Urinary bladder (tissue), 3 donors: ENCODE measurements around the genes RAX and CPLX4.

DNA sequence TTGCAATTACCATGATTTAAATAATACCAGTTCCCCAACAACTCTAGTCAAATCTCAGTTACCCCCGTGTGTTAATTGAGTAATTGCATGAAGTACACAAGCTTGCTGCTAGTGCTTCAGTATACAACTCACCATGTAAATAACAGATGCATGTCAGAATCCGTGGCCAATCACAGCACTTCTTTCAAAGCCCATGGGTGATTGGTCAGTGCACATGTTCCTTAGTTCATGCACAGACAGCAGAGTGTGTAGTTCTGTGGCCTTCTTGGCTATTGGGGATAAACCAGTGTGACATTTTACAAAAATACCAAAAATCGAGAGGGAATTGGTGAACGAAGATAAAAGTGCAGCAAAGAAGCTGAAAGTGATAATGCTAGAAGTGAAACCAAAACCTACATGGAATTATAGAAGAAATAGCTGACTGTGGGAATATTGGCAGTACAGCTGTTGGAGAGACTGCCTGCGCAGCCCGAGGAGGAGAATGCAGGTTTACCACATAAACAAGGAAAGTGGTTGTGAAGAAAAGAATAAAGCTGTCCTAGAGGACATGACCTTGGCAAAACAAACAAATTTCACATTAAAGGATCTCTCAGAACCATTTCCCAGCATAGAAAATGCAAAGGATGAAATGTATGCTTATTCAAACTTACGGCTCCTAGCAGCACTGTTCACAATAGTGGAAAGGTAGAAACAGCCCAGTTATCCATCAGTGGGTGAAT, 59.5 kb downstream of the NEDD4L start:
- PRO-cap: no peak
- RAMPAGE, long total RNA: no peak

DNA sequence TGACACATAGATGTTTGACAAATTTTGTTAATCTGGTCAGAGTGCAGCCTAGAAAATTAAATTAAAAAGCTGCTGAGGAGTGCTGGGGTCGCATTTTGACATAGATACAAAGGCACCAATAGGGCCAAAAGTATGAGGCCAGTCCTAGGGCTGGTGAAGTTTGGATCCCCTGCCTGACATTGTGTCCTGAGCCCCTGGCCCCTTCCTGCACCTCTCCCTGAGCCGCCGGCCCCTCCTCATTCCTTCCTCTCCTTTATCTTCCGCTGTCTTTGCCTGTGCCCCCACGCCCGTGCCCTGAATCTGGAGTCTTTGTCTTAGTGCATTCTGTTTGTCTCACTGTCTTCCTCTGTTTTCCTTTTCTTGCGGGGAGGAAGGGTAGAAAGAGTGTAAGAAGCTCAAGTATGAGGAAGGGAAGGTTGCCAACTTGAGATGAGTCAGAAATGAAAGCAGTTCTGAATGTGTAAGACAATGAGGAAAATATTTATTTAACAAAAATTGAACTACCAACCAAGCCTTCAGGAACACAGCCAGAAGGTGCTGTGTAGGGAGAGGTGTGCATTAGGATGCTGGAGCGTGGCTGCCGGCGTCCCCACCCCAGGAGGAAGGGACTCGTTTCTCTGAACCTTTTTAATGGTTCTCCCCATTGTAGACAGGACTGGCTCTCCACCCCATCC, 133.0 kb downstream of the NEDD4L start:
- PRO-cap: no peak
- RAMPAGE, long total RNA: no peak

DNA sequence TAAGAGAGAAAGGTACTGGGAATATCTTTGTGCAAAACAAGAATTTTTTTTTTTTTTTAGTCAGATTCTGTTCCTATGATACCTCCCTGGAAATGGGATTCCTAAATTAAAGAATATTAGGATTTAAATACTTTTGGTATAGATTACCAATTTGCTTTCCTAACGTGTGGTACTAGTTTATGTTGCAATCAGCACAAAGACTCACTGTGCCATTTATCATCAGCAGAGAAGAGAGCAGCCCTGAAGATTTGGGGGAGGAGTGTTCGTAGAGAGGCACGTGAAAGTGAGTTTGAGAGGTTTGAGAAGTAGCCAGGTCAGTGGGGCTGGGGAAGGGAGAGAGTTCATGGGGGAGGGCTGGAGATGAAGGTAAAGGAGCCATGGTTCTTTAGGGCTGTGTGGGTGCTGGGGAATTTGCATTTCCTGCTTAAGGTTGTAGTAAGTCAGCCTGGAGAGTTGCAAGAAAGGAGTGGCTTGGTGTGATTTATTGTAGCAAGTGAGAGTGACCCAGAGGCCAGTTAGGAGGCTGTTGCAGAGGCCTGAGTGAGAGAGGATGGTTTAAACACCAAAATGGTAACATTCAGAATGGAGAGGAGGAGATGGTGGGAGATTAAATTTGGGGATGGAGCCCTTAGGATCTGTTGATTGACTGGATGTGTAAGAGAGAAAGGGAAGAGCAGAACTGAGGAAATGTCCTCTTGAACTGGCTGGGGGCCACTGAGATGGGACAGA, 172.1 kb downstream of the NEDD4L start:
- PRO-cap: no peak
- RAMPAGE, long total RNA: no peak

GRCh38 chr18:58221053-58221726, 177.2 kb downstream of the NEDD4L start:
- PRO-cap: bidirectional peak, plus-strand start at chr18:58221571, minus-strand start at chr18:58221425
- RAMPAGE, long total RNA: no peak

DNA sequence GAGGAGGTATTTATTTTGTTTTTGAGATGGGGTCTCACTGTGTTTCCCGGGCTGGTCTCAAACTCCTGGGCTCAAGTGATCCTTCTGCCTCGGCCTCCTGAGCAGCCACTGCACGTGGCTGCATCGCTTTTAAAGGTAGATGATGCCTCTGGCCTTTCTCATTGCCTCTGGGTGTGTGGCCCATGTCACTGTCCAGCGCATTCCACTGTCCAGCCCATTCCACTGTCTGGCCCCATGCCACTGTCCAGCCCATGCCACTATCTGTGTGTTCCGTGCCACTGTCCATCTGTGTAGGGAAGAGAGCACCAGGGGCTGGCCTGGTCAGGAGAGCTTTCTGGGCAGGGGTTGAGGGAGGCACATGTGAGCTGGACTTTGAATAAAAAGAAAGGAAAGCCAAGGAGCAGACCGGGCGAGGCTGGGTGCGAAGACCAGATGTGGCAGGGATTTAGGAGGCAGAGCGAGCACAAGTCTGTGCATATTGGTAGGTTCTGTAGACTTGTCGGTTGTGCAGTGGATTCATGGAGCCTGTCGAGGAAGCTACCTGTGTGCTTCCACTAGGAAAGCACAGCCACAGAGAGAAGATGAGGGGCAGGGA, 236.1 kb downstream of the NEDD4L start:
- PRO-cap: no peak
- RAMPAGE, long total RNA: no peak

DNA sequence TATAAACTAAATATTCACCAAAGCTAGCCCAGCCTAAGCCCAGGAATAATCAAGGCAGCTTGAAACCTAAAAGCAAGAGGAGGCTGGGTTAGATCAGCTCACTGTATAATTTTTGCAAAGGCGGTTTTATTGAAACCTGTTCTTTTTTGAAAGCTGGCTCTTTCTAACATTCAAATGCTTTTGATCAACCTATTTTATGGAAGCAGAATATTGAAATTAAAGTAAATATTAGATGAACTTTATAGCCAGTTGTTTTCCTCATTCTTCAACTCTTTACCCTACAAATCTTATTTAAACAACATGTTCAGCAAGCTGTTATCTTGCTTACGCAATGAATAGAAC, 241.5 kb downstream of the NEDD4L start:
- PRO-cap: no peak
- RAMPAGE, long total RNA: no peak

DNA sequence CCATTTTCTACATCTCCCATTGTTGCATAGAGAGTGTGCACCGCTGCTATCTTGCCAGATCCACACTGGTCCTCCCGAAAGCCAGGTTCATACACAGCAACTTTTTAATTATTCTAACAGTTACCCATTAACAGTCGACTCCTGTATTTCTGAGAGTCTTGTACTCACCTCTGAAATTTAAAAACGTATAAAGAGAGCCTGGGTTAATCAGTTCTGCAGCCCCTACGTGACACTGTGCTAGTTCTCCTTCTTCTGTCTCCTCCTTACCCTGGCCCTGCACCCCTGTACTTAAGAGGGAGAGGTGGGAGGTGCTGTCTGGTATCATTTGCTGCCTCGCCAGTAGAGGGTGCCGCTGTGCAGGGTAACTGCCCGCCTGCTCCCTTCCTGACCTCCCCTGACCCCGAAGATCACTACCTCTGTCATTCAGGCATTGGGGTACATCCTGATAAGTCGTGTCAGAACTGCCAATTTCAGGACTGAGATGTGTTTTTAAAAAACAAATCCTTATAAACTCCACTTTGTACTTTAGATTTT, 229.0 kb downstream of the ALPK2 start:
- PRO-cap: no peak
- RAMPAGE, long total RNA: no peak

DNA sequence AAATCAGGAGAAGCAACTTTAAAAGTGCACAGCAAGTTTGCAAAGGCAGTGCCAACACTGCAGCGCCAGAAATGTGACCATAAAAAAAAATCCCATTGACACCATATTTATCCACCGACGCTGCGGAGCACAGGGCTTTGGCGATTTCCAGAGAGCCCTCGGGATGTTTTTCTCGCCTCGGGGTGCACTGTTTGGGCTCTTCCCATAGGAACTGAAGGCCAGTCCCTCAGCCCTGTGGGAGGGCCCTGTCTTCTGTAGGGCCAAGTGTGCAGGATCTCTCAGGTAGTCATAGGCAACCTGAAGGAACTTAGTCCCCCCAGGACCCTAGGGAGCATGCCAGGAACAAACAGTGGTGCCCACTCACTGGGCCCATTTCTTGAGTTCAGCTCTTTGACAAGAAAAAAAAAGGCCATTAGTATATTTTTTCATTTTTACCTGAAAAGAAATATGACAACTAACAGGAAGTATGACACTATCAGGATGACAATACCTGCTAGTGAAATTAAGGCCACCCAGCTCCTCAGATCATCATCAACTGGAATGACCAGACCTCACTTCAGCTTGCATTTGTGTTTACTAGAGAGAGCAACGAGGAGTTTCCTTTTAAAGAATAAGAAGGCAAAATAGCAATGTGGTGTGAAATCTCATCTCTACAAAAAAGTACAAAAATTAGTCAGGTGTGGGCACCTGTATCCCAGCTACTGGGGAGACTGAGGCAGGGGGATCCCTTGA, 184.6 kb downstream of the ALPK2 start:
- PRO-cap: no peak
- RAMPAGE, long total RNA: no peak

DNA sequence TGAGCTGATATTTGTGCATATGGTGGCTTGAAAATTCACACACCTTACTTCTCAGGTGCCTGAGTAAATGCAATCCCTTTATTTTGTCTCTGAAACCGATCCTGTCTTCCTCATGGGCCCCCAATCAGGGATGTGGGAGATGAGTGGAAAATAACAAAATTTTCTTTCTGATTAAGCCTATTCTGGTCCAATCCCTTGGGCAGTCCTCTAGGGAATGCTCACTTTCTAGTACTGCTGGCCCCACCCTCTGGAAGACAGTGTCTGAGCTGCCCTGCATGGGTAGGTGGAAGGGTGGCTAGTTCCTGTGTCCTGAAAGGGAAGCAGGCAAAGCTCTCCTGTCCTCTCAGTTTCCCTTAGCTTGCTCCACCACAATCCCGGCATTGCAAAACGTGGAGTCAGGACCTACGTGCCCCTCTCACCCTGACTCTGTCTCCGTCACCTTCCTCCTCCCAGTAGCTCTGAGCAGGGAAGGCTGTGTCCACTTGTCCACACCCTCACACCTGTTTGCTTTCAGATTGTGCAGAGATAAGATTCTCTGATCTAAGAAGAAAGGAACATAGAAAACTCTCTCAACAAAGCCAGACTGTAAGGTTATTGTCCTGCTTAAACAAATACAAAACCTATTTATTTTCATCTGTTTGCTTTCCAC, 79.2 kb downstream of the ALPK2 start:
- PRO-cap: no peak
- RAMPAGE, long total RNA: no peak

GRCh38 chr18:58556734-58557393, 72.0 kb downstream of the ALPK2 start:
- PRO-cap: unidirectional peak, minus-strand start at chr18:58556924
- RAMPAGE, long total RNA: no peak

DNA sequence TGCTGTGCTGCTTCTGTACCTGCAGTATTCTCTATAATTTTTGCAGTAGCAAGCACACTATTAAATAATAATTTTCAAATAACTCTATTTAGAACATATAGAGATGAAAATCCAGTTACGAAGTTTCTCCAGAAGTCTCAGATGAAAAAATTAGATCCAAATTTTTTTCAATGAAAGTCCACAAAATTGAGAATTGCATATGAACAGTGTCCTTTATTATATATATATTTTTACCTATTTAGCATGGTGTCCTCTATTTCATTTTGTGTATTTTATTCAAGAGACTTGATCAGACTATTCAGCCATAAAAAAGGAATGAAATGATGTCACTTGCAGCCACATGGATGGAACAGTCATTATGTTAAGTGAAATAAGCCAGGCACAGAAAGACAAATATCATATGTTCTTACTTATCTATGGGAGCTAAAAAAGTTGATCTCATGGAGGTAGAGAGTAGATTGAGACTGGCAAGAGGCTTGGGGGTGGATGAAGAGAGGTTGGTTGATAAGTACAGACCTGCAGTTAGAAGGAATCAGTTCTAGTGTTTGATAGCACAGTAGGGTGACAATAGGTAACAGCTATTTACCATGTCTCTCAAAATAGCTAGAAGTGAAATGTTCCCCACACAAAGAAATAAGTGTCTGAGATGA, 40.9 kb downstream of the MALT1 start:
- PRO-cap: no peak
- RAMPAGE, long total RNA: no peak

GRCh38 chr18:58863243-58864288, 1.1 kb upstream of the ZNF532 start:
- PRO-cap: bidirectional peak, plus-strand start at chr18:58863631, minus-strand start at chr18:58863563; bidirectional peak, plus-strand start at chr18:58863773, minus-strand start at chr18:58863692; bidirectional peak, plus-strand start at chr18:58864093, minus-strand start at chr18:58863989
- RAMPAGE, long total RNA: no peak

DNA sequence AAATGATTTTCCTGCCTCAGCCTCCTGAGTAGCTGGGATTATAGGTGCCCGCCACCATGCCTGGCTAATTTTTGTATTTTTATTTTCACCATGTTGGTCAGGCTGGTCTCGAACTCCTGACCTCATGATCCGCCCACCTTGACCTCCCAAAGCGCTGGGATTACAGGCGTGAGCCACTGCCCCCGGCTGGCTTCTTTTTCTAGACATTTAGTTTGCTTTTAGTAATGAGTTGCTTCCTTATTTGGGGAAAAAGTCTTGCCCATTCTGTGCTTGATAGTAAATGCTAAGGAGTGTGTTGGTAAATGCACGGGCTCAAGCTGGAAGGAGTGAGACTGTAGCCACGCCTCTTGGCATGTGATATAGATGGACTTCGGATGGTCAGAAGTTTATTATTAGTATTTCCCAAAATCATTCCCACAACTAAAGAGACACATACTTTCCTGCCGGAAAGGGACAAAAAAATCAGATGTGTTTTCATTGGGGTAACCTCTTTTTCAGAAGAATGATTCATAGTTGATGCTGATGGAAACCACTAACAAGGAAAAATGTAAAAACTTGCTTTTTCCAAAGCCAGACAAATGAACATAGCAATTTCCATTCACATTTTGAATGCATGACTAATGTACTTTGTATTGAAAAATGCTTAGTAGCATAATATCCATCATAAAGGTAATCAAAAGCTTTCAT, 133.1 kb downstream of the ZNF532 start:
- PRO-cap: no peak
- RAMPAGE, long total RNA: no peak

GRCh38 chr18:59273103-59273780, at the start of gene RAX:
TSS of gene RAX (minus strand) at chr18:59273454.
- PRO-cap: no peak
- RAMPAGE, long total RNA: no peak

- PRO-cap: no peak
- RAMPAGE, long total RNA: no peak
Observed at GRCh38 chr18:59318541-59319075, at the start of gene CPLX4. TSS of gene CPLX4 (minus strand) at chr18:59318649.

- PRO-cap: no peak
- RAMPAGE, long total RNA: no peak
Observed at GRCh38 chr18:59355270-59355630, 3.8 kb downstream of the LMAN1 start.

DNA sequence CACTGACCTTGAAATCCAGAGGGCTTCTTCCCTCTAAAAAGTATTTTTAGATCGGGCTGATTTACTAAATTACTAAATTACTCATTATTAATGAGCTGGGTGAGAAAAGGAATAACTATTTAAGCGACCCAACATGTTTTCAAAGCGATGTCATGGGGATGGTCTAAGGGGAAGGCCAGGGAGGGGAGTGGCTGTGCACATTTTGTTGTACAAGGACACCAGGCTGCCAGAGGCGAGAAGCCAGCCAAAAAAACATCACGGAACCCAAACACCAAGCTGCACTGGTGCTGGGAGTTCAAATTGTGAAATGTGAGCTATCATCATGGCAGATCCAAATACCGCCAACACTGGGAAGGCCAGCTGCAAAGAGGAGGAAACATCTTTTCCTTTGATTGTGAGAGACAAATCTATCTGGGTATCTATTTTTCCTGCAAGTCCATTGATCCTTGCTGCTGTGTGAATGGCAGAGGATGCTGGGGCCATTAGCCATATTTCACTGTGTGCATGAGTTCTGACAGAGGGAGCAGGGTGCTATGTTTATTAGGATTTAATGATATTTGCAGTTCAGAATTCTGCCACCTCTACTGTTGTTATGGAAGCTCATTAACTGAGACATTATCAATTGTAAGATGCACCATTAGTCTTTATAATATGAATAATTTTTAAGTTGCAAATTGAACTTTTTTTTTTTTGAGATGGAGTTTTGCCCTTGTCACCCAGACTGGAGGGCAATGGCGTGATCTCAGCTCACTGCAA, 150.9 kb upstream of the LMAN1 start:
- PRO-cap: no peak
- RAMPAGE, long total RNA: no peak

GRCh38 chr18:59769074-59769426, 71.8 kb upstream of the CCBE1 start:
- PRO-cap: no peak
- RAMPAGE, long total RNA: no peak

GRCh38 chr18:59901904-59902309, 2.1 kb downstream of the PMAIP1 start:
- PRO-cap: no peak
- RAMPAGE, long total RNA: no peak

GRCh38 chr18:60929938-60930423, 403.2 kb upstream of the CDH20 start:
- PRO-cap: no peak
- RAMPAGE, long total RNA: no peak